Ishikawa (cell line): ENCODE measurements around the genes GJB2 and IFT88.

GRCh38 chr13:19677340-19677746, 43.9 kb downstream of the MPHOSPH8 start:
- RRBS, result no CpG with 5 or more reads among the region's 5 CpGs

- RRBS, result no CpG with 5 or more reads among the region's 9 CpGs
These were observed 54.0 kb downstream of the MPHOSPH8 start for GRCh38 chr13:19687252-19688165.

- RRBS, result no CpG with 5 or more reads among the region's 8 CpGs
These were observed 59.4 kb downstream of the MPHOSPH8 start for GRCh38 chr13:19692711-19693476.

DNA sequence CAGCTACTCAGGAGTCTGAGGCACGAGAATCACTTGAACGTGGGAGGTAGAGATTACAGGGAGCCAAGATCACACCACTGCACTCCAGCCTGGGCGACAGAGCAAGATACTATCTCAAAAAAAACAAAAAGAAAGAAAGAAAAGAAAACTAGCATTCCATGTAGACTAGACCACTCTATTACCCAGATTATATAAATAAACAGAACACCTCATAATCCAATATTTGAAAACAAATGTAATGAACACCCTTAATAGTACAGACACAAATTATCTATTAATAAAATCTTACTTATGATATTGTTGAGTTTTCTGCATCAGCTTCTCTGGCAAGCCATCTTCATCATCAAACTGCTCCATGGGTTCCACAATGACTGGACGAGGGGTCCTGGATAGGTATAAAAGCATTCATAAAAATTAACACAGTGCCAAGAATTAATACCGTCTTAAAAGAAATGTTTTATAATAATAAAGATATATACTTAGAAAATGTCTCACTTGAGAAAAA, 23.7 kb downstream of the PSPC1 start:
- RRBS, result no CpG with 5 or more reads among the region's 5 CpGs

- RRBS, result 3% methylated on average over 14 of the region's 50 CpGs
These were observed 899 bp downstream of the ZMYM5 start for GRCh38 chr13:19862311-19863189.

- RRBS, result no CpG with 5 or more reads among the region's 7 CpGs
These were observed 29.4 kb downstream of the GJA3 start for GRCh38 chr13:20131366-20131869.

- RRBS, result 3% methylated on average over 32 of the region's 80 CpGs
These were observed 724 bp upstream of the GJA3 start for GRCh38 chr13:20161348-20162203.

- RRBS, result 2% methylated on average over 36 of the region's 91 CpGs
These were observed at the start of gene GJB2 for GRCh38 chr13:20192470-20193143. Gene GJB2 (minus strand): TSS chr13:20192938.

DNA sequence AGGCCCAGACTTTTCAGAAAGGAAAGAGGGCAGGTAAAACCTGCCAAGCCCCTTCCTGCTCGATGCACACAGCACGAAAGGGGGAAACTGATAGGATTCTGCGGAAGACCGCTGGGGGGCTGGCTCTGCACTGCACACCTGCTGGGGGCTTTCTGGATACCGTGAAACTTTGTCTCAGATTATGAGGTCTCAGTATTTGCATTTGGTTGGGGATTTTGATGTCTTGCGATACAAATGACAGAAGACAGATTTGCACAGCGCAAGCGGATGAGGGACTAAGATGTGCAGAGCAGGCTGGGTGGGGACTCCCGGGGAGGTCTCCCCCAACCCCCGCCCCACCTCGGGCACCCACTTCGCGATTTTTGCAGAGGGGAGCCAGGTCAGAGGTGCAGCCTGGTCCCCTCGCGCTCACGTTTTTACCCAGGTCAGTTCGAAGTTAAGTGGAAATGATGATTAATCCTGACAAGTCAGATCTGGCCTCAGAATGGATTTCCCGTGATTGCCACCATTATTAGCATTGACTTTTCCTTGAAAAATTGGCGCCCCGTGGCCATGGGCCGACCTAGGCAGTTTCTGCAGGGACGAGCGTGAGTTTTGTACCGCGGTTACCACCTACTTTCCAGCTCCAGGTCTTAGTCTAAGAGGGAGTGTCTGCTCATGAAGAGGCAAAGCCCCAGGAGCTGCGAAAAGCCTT, 1.2 kb upstream of the GJB2 start:
- RRBS, result no CpG with 5 or more reads among the region's 26 CpGs

- RRBS, result no CpG with 5 or more reads among the region's 4 CpGs
These were observed 12.8 kb downstream of the GJB6 start for GRCh38 chr13:20219368-20219750.

GRCh38 chr13:20566394-20566962, 479 bp upstream of the IFT88 start:
- RRBS, result 1% methylated on average over 12 of the region's 30 CpGs

GRCh38 chr13:20566963-20567674, at the start of gene IFT88:
Gene IFT88 (plus strand): TSS chr13:20567157.
- RRBS, result 3% methylated on average over 13 of the region's 64 CpGs

DNA sequence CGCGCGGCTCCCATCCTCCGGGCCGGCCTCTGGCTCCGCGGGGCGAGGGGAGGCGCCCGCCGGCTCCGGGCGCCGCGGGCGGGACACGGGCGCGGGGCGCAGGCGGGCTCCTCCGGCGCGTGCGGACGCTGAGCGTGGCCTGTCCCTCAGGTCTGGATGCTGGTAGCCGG, 232 bp downstream of the IL17D start:
- RRBS, result 3% methylated on average over 21 of the region's 28 CpGs

- RRBS, result no CpG with 5 or more reads among the region's 23 CpGs
These were observed 38.3 kb downstream of the LATS2 start for GRCh38 chr13:21022944-21023570.

GRCh38 chr13:21060582-21060976, 807 bp downstream of the LATS2 start:
- RRBS, result 1% methylated on average over 33 of the region's 58 CpGs

DNA sequence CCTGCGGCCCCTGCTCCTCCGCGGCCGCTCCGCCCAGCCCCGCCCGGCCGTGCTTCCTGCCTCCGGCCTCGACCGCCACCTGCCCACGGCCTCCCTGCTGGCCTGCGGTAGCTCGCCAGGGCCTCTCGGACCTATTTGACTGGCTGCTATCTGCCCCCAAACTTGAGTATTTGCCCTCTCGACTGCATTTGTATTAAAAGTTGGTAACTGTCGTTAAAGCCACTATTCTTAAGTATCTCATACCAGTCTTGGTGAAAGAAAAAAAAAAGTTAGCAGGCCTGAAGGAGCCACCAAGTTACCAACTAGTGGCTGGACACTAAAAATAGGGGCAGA, 221 bp upstream of the LATS2 start:
- RRBS, result 3% methylated on average over 7 of the region's 17 CpGs

DNA sequence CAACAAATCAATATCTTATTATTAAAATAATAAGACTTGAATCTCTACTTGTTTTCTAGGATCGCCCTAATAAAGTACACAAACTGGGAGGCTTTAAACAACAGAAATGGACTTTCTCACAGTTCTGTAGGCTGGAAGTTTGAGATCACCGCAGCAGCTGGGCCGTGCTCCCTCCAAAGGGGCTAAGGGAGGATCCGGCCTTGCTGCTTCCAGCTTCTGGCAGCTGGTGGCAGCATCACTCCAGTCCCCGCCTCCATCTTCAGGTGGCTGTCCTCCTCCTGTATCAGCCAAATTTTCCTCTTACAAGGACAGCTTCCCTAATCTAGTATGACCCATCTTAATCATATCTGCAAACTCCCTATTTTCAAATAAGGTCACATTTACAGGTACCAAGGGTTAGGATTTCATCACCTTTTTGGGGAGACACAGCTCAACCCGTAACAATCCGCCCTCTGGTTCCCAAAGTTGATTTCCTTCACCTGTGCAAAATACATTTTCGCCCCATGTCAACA, 120.6 kb downstream of the MRPL57 start:
- RRBS, result no CpG with 5 or more reads among the region's 8 CpGs

DNA sequence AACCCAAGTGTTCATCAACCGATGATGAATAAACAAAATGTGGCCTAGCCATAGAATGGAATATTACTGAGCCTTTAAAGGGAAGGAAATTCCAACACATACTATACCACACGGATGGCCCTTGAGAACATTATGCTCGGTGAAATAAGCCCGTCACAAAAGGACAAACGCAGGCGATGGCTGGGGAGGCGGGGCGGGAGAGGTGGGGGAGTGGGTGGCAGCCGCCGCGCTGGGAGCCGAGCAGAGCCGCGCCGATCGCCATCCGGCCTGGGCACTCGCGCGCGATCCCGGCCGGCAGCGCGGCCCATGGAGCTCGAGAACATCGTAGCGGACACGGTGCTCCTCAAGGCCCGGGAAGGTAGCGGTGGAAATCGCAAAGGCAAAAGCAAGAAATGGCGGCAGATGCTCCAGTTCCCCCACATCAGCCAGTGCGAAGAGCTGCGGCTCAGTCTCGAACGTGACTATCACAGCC, 140.2 kb downstream of the ZDHHC20 start:
- RRBS, result no CpG with 5 or more reads among the region's 37 CpGs

GRCh38 chr13:21459648-21460198, 620 bp upstream of the ZDHHC20 start:
- RRBS, result no CpG with 5 or more reads among the region's 13 CpGs